PFSK-1 (cell line): ENCODE measurements around a stretch of chr7.

GRCh38 chr7:33402441-33402906, 273.1 kb downstream of the BBS9 start:
- RRBS: no CpG with 5 or more reads among the region's 2 CpGs

- RRBS: no CpG with 5 or more reads among the region's 2 CpGs
Measured at GRCh38 chr7:33422062-33422450, 292.7 kb downstream of the BBS9 start.

- RRBS: no CpG with 5 or more reads among the region's 4 CpGs
Measured at GRCh38 chr7:35012092-35012694, 25.1 kb downstream of the DPY19L1 start.

DNA sequence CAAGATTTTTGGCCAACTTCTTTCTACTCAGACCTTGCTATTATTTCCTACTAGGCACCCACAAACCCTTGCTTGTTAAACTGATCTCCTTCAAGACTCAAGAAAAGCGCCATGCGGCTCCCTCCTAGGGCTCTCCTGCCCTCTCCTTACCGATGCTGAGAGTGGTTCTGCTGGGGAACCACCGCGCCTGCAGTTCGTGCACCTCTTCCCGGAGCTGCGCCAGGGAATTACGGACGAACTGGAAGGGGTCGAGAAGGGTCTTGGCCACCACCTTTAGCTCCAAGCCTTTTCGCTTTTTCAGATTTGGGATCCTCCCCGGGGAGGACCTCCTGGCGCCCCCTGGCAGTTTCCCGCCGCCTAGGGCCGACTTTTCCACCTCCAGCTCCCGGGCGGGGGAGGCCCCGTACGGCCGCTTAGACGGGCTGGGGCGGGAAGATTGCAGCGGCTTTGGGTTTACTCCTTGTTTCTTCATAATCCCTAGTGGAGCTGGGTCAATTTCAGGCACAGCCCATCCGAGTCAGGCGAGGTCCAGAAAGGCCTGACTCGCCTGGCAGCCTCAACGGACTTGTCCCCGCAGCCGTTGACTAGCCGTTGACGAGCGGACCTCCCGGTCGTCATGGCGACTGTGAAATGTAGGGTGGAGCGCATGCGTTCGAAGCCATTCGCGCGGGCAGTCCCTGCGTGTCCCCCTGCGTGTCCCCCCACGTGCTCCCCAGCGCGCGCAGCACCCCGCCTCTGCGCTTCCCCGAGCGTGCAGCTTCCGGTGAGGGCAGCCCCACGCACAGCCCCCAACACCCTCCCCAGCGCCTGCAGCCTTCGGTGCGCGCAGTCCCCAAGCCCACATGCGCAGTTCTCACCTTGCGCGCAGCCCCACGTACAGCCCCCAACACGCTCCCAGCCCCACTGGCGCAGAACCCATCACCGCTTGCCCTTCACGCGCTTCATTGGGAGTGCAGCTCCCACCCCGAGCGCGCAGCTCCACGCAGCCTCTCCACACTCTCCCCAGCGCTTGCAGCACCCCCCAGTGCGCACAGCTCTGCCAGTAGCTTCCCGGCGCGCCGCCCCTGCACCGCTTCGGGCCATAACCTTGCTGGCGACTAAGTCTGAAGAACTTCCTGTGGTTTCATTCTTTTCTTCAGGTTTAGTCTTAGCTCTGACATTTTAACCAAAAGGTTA, 67.9 kb downstream of the TBX20 start:
- RRBS: no CpG with 5 or more reads among the region's 81 CpGs

- RRBS: no CpG with 5 or more reads among the region's 3 CpGs
Measured at GRCh38 chr7:35244516-35244986, 9.3 kb downstream of the TBX20 start.

DNA sequence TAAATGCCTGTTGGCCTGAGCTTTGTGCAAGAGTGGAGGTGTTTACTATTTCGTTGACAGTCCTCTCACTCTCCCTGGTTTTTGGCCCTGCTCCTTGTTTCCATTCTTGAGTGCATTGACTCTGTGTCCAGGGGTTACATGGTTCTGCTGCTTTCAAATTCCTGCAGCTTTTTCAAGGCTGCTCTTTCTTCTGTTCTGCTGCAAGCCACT, 59.7 kb upstream of the TBX20 start:
- RRBS: no CpG with 5 or more reads among the region's 1 CpG

DNA sequence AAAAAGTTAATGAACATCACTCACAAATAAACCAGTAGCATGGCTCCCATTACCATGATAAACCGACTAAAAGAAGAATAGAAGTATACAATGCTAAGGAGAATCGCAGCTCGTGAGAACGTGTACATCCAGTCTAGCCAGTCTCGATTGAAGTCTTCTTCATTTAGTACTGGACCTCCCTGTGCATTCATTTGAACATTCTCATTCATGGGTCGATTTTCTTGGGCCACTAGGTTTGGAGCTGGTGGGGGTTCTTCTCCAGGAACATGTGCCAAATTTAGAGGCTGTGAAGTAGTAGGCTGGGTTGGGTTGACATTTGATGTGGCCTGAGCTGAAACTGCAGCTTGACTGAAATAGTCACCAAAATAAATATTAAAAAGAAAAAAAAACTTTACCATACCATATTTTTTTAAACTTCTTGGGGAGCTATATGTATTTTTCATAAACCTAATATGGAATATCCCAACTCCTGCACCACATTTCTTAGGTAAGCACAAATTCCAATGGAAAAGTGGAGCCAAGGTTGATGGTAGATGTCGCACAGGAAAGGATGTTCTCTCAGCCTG, 59.7 kb downstream of the HERPUD2 start:
- RRBS: no CpG with 5 or more reads among the region's 7 CpGs

- RRBS: no CpG with 5 or more reads among the region's 4 CpGs
Measured at GRCh38 chr7:36036499-36037037, 116.5 kb upstream of the EEPD1 start.

- RRBS: 68% methylated on average over 2 of the region's 6 CpGs
Measured at GRCh38 chr7:36116086-36116443, 37.0 kb upstream of the EEPD1 start.

- RRBS: no CpG with 5 or more reads among the region's 12 CpGs
Measured at GRCh38 chr7:36129024-36129695, 23.9 kb upstream of the EEPD1 start.

- RRBS: no CpG with 5 or more reads among the region's 5 CpGs
Measured at GRCh38 chr7:36219217-36220093, 66.4 kb downstream of the EEPD1 start.

- RRBS: no CpG with 5 or more reads among the region's 2 CpGs
Measured at GRCh38 chr7:36443674-36443905, 53.9 kb downstream of the ANLN start.

- RRBS: no CpG with 5 or more reads among the region's 9 CpGs
Measured at GRCh38 chr7:36534539-36535401, 145.1 kb downstream of the ANLN start.

- RRBS: no CpG with 5 or more reads among the region's 4 CpGs
Measured at GRCh38 chr7:36644863-36645429, 79.3 kb downstream of the AOAH start.

DNA sequence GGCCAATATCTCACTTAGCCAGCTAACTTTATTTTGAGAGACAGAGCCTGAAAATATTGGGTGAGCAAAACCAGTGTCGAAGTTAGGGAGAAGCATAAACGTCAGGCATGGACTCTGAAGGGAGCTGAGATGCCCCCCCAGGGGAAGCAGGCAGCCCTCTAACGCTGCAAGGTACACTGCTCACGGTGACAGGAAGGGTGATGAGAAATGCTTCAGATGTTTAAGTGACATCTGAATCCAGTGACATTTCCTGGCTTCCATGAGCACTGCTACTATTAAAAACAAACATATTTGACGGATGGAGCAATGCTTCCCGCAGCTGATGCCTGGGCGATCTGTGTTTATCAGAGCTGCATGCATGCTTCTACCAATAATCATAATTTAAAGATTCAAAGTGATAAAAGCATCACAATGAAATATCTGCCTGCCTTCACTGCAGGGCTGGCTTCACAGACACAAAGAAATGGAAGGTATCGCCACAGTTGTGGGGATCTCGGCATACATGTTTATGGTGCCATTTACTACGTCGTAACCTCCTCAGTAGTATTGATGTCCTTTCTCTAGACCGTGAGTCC, 66.0 kb upstream of the AOAH start:
- RRBS: no CpG with 5 or more reads among the region's 12 CpGs

DNA sequence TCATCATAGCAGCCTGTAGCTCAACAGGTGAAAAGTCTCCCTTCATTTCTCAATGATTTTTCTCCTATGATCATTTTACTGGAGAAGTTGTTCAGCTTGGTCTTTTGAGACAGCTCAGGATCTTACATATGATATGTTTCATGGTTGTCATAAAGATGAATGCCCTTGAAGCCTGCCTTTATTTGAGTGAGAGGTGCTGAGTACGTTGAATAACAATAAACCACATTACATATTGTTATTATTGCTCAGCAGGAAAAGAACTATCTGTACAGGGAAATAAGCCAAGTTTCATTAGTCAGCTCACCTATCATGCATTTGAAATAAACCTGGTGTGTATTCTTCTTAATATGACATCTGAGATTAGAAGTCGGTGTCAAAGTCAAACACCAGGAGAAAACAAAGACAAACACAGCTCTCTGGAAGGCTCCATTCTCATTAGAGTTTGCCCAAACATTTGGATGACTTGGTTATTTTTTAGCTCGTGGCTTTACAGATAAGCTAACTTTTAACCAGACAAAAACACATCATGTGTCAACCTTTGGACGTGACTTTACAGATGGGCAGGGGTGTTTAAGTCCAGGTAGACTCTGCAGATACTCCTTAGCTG, 71.2 kb upstream of the AOAH start:
- RRBS: no CpG with 5 or more reads among the region's 4 CpGs

DNA sequence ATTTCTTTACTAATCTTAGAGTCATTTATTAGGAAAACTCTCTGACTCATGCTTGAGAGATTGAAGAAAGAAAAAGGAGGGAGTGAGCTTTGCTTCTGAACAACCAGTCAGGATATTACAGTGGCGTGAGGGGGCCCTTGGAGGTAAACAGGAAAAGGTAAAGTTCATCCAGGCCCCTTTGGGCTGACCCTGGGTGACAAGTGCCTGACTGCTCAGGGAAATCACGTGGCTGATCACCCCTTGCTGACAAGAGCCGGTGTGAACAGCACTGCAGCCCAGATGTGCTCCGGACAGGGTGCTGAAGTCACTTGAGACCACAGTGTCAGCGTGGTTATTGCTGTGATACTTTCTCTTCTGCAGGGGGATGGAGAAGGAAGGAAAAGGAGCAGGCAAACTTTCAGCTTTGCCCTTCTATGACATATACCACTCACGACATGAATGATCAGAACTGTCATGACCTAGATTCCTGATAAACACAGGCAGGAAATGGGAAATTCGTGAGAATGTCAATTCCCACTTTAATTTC, 139.7 kb upstream of the AOAH start:
- RRBS: no CpG with 5 or more reads among the region's 7 CpGs

DNA sequence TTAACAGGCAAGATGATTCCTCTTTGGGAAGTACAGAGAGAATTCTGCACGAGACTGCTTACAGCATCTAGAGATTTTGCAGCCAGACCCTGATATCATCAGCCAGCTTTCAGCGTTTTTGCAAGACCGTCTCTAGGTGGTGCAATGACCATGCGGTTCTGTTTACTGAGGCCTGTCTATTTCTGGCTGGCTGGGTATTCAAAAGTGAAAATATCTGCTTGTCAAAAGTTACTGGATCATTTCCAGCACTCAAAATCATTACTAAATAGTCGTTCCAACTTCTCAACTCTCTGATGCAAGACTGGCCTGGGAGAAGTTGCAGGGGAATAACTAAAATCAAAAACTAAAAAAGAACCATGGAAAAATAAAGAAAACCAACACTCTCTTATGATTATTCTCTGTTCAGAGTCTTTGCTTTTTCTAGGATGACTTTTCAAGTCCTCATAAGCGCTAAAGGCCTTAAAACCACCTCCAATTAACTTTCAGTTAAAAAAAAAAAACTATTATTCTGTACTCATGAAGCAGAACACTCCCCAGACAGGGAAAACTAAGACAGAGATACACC, 240.1 kb downstream of the ELMO1 start:
- RRBS: no CpG with 5 or more reads among the region's 6 CpGs

GRCh38 chr7:37353065-37353464, 95.6 kb downstream of the ELMO1 start:
- RRBS: 49% methylated on average over 2 of the region's 15 CpGs